Zone of skin (tissue), 1 donor: ENCODE measurements around a stretch of chr12.

DNA sequence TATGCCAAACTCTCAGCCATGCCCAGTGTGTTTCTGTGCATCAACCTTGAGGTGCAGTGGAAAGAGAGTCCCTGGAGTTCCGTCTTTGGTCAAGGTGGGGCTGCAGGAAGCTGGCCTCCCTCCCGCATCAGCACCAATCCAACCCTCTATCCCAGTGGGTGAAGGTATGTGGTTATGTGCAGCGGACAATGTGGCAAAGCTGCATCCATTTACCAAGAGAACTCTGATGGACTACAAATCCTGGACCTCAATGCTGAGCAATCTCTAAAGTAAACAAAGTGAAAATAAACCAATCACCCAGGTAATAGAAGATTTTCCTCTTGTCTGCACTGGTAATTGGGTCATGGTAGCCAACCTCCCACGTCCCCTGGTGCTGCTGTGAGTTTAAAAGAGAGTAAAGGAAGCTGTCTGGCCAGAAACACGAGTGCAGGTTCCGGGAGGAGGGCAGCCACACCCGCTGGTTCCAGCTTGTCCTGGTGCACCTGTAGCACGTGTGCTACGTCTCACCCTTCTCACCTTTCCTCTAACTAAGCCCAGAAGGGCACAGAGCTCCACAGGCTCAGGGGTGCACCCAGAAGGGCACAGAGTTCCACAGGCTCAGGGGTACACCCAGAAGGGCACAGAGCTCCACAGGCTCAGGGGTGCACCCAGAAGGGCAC is 5.5 kb downstream of the CRACR2A start:
- RRBS = no CpG with 5 or more reads among the region's 9 CpGs

GRCh38 chr12:3751941-3752641 is 818 bp downstream of the CRACR2A start:
- RRBS = no CpG with 5 or more reads among the region's 20 CpGs

DNA sequence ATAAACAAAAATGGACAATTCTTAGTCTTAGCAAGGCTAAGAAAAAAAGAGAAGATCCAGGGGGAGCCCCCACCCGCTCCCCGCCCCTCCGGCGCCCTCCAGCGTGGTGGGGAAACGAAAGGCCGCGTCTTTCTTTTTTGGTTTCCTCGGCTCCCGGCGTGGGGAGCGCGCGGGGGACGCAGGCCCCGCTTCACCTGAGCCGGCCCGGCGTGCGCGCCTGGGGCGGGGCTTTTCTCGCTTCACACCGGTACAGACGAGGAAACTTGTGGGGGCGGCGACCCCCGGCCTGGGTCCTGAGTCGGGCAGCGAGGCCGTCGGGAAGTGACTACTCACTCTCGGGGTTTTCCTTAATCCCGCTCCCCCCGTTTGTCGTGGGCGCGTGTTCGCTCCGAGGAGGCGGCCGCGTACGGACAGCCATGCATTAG is 34.5 kb downstream of the PARP11 start:
- RRBS = 59% methylated on average over 17 of the region's 44 CpGs

GRCh38 chr12:3870831-3871230 is 2.4 kb downstream of the PARP11 start:
- RRBS = no CpG with 5 or more reads among the region's 2 CpGs

DNA sequence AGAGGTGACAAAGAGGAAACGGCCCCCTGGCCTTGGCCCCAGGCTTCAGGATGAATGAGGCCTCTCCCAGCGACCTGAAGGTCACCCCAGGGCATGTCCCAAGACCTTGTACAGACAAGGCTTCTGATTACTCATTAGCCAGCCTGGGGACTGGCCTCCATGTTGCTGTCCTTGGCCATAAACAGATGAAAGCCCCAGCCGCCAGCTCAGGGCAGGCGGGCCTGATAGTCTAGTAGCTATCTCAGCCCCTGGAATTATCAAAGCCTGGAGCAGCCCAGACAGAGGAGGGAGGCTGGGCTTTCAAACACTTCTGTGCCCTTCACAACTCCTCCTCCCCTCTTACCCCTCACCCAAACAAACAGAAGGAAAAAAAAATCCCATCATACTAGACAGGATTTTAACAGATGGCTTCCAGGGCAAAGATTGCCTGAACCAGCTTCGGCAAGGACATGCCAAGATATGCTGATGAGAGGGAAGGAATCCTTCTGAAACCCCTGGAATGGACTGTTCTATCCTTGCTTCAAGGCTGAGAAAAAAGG is 142.3 kb upstream of the PARP11 start:
- RRBS = no CpG with 5 or more reads among the region's 5 CpGs

GRCh38 chr12:4286280-4286497 is 12.6 kb downstream of the CCND2 start:
- RRBS = no CpG with 5 or more reads among the region's 5 CpGs

GRCh38 chr12:4287778-4288213 is 14.2 kb downstream of the CCND2 start:
- RRBS = no CpG with 5 or more reads among the region's 7 CpGs

DNA sequence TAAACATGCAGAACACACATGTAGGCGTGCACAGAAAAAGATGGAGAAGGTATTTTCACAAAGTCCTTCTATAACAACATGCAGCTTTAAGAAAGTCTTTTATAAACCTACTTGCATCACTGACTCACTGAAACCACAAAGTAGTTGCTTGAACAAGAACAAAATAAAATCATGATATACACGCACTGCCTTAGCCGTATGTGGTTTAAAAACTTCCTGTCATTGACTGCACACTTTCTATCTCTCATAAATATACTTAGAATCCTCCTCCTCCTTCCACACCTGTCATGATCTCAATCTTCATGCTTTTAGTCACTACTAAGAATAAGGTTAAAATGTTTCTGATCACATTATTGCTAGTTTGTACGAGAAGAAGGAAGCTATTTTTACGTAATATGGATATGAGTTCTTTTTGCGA is 31.4 kb downstream of the C12orf4 start:
- RRBS = no CpG with 5 or more reads among the region's 6 CpGs

- RRBS = no CpG with 5 or more reads among the region's 2 CpGs
Observed at GRCh38 chr12:4567107-4567580, 5.1 kb downstream of the DYRK4 start.

GRCh38 chr12:4604516-4605482 is 42.8 kb downstream of the DYRK4 start:
- RRBS = 2% methylated on average over 6 of the region's 30 CpGs

DNA sequence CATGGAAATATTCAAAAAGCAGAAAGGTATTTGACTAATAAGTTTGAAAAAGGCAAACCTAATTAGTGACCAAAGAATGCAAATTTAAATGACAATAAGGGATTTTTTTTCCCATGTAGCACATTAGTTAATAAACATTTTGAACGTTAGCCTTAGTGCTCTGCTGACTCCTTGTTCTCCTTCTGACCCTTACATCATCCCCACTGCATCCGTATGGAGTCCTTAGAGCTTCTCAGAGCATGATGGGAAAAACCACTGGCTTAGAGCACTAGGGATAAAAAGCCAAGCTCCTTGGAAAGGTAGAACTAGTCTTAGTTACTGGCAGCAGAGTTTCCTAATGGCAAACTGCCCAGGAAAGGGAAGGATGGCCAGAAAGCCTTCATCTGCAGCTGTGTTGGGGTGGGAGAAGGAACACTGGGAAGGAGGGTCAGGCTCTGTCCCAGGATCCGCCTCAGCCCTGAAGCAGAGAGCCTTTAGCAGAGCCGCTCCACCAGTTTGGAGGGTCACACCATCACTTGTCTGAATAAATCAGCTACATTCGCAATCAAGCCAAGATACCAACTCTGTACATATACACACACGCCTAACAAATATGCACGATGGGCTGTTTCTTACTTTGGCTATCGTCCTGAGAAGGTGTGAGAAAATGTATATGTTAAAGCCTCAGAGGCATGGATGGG is 18.8 kb upstream of the GALNT8 start:
- RRBS = no CpG with 5 or more reads among the region's 8 CpGs

- RRBS = no CpG with 5 or more reads among the region's 6 CpGs
Observed at GRCh38 chr12:4722974-4723610, 2.9 kb downstream of the GALNT8 start.

GRCh38 chr12:4763396-4763957 is 43.3 kb downstream of the GALNT8 start:
- RRBS = 10% methylated on average over 6 of the region's 22 CpGs

DNA sequence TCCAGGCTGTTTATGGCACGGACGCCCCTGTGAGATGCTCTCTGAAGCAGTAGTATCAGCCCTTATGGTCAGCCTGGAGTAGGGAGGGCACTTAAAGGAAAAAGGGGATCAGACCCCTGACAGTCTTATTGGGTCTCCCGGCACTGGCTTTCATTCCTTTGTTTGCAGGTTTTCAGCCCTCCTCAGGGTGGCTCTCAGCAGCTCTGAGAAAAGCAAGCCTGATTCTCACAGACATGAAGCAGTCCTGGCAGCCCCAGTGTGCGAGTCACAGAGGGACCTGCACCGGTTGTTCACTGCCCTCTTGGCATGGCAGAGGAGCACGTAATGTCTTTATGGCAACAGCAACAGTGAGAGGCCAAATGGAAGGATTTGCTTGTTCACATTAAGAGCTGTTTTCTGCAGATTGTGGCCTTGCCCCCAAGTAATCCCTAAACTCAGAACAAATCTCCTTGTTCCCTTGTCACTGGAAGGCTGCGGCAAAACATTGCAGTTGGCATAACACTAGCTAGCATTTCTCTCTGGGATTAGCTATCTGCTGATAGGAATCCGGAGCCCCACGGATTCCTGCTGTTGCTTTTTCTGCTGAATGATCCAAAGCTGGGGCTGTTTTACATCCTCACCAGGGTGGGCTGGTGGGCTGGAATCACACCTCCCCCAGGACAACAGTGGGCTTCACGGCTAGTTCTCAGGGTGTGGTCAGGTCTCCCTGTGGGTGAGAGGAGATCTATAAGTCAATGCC is 3.5 kb downstream of the KCNA5 start:
- RRBS = no CpG with 5 or more reads among the region's 10 CpGs

DNA sequence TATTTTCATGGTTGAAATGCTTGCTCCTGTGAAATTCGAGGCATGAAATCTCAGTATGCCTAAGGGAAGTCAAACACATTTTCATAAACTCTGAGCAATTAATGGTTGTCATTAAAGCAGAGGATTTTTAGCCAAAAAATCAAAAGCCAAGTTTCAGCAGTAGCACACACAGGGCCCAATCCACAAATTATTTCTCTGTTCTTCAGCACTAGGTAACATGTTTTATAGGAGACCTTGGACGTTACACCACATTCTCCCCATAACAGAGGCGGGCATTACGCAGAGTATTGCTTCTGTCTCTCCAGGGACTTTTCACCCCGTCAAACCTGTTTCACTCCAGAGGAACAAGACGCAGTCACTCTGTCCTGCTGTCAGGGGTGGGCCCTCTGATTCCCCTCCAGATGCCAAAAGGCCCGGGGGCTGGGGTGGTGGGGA is 71.7 kb downstream of the NTF3 start:
- RRBS = no CpG with 5 or more reads among the region's 7 CpGs

GRCh38 chr12:5716096-5716568 is 228.9 kb downstream of the ANO2 start:
- RRBS = no CpG with 5 or more reads among the region's 1 CpG

- RRBS = no CpG with 5 or more reads among the region's 13 CpGs
Observed at GRCh38 chr12:5976070-5976468, 31.0 kb upstream of the ANO2 start.

- RRBS = no CpG with 5 or more reads among the region's 6 CpGs
Observed at GRCh38 chr12:6016888-6017205, 71.8 kb upstream of the ANO2 start.

- RRBS = no CpG with 5 or more reads among the region's 33 CpGs
Observed at GRCh38 chr12:6056254-6056906, 68.1 kb downstream of the VWF start.

DNA sequence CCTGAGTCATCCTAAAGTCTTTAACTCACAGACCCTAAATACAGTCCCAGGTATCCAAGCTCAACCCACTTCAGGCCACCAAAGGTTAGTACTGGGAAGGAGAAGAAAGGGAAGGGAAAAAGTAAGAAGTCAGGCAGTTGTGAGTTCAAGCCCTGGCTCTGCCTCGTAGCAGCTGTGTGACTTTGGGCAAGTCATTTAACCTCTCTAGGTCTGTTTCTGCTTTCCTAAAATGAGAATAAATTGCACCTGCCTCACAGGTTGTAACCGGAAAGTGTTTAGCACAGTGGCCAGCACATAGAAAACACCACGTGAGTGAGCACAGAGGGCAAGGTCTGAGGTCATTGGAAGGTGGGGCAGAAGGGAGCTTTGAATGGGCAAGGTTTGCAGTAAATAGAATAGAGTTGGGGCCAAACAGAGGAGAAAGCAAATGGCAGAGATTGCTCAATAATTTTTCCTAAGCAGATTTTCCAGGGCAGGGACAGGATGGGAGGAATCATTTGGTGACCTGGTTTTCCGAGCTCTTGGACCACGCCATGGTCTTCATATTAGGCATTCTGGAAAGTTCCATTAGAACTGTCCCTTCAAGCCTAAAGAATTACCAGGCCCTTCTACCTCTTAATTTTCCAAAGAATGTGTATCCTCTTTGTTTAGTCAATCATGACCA is 54.0 kb downstream of the VWF start:
- RRBS = no CpG with 5 or more reads among the region's 5 CpGs